ENCODE results near the gene OR6C3.

DNA sequence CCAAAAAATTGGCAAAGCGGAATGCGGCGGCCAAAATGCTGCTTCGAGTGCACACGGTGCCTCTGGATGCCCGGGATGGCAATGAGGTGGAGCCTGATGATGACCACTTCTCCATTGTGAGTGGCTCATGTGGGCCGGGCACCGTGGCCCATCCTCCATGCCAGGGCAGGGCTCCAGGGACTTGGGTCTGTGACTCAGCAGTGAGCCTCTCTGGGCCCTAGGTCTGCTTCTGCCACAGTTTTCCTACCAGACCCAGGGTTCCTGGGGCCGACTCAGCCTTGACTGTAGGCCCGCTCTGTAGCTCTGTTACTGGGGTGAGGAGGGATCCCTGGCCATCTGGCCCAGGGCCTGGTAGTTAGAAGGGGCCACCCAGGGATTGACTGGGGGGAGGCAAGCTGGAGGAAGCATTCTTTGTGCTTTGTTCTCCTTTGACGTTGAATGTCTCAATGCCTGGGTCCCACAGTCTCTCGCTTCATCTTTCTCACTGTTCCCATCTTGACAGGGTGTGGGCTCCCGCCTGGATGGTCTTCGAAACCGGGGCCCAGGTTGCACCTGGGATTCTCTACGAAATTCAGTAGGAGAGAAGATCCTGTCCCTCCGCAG, 2.0 kb downstream of the NPFF start:
- PRO-cap: no peak

DNA sequence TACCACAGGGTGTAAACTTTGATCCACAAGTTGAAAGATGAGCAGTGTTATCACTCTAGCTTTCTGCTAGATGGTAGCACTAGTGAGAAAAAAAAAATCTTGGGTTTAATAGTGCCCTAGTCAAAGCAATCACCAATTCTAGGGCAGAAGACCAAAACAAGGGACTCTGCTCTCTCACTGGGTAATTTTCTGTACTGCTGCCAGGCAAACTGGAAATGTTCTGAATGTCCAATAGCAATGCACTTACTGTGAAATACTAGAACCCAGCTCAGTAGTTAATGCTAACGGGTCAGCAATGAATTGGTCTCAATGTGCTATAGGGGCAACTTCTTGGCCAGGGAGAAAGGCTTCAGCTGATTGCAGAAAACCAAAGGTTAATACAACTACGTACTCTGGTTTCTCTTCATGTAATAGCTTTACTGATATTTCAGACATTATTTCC, 2.2 kb downstream of the ATF7 start:
- PRO-cap: no peak

DNA sequence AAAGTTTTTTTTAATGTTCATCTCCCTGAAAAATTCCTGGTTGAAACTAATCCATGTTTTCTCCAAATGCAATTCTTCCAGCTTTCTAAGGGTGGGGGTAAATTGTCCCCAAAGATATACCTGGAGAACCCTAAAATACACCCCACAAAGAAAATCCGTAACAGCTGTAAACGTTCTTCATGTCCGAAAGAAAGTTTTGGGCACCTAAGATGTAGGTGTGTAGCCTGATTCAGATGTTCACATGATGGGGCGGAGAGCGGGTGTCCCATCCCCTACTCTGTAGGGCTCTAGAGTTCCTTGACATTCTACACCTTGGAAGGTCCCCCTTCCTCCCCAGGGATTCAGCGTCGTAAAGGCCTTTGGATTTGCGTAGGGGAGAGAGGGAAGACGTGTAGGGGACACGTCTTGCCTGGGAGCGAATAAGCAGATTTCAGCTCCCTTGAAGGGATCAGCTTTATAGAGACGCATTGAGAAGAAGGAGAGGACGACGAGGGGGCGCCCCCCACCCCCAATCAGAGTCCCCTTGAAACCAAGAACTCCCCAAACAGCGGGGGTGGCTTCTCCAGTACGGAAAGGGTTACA, 457 bp downstream of the CALCOCO1 start:
- PRO-cap: unidirectional peak, plus-strand start at position 470 of the sequence

DNA sequence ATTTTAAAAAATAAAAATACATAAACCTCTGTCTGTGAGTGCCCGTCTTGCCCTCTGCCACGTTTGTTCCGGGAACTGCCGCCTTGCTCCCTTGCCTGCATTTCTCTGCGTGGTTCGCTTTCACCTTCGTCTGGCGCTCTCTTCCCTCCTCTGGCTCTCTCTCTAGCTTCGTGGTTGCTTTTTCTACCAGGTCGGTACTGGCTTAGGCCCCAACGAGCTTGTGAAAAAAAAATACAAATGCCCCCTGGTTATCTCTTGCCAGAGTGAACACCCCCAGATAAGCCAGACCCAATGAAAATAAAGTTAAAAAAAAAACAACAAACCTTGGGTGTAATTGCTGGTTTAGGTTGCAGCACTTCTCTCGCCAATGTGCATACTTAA, 9.0 kb upstream of the HOXC11 start:
- PRO-cap: unidirectional peak, minus-strand start at position 156 of the sequence

DNA sequence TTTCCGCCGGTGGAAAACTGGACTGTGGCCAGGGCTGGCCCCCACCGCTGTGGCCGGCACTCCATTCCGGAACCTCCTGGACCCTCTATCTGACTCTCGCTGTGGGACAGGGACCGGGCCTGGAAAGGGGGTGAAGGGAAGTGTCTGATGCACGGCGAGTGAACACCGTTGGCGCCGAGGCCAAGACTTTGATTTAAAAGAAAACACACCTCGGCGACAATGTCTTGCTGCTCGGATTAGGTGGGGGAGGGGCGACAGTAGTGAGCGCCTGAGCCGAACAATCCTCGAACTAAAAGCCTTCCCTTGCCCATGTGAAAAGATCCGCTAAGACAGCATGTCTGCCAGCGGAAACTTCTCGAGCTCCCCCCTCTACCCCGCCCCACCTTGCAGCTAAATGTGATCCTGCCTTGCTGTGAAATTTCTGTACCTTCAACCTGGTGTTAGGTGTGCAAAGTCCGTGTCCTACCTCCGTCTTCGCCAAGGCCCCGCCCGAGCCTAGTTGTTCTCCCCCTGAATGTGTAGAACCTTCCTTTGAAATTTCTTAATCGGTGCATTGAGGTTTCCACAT, 2.7 kb downstream of the HOXC11 start:
- PRO-cap: no peak

DNA sequence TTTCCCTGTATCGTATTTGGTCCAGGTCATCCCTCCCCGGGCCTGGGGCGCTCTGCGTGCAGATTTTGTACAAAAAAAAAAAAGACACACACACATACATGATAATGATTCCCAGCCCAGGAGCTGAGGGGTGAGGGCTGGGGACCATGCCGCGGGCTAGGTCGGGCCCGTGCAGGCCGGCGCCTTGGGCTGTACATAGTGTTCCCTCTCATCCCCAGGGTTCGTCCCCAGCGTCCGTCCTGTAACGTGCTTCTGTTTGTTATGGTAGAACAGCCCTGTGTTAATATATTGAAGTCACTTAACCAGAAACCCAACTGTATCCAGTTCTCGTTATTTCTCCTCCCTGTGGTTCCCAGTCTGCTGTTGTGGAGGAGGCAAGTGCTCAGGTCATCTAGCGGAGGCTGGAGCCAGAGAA, 3.1 kb downstream of the HOXC9 start:
- PRO-cap: no peak

GRCh38 chr12:54005169-54005897, 3.5 kb upstream of the HOXC8 start:
- PRO-cap: no peak

DNA sequence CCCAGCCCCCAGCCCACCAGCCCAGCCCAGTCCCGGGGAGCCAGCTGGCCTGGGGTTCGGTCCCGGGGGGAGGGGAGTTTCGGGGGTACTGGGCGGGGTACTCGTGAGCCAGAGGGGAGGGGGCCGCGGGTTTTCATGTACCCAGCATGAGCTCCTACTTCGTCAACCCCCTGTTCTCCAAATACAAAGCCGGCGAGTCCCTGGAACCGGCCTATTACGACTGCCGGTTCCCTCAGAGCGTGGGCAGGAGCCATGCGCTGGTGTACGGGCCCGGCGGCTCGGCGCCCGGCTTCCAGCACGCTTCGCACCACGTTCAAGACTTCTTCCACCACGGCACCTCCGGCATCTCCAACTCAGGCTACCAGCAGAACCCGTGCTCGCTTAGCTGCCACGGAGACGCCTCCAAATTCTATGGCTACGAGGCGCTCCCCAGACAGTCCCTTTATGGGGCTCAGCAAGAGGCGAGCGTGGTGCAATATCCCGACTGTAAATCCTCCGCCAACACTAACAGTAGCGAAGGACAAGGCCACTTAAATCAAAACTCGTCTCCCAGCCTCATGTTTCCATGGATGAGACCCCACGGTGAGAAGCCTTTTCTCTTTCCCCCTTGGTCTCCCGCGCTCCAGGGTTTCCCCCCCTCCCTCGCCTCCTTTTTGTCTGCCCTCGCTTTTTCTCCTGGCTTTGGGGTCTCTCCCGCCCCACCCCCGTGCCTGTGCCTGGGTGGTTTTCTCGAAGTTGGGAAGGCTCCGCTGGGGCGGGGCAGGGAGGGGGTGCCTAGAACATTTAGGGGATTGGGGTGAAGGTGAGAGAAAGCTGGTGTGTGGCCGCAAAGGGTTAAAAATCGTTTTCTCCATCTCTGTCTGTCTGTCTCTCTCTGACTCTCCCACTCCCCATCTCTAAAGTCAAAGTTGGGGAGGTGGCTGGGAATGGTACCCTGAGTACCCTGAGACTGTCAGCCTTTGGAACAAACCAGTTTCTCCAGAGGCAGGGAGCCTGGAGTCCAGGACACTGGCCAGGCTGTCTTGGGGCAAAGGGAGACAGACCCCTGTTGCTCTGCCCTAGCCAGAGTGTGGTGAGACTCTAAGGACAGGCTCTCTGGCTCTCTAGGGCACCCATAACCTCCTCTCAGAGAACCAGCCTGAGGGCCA, 728 bp downstream of the HOXC8 start:
- PRO-cap: no peak

- PRO-cap: no peak
These were observed 5.5 kb upstream of the HOXC6 start for GRCh38 chr12:54022633-54023289.

DNA sequence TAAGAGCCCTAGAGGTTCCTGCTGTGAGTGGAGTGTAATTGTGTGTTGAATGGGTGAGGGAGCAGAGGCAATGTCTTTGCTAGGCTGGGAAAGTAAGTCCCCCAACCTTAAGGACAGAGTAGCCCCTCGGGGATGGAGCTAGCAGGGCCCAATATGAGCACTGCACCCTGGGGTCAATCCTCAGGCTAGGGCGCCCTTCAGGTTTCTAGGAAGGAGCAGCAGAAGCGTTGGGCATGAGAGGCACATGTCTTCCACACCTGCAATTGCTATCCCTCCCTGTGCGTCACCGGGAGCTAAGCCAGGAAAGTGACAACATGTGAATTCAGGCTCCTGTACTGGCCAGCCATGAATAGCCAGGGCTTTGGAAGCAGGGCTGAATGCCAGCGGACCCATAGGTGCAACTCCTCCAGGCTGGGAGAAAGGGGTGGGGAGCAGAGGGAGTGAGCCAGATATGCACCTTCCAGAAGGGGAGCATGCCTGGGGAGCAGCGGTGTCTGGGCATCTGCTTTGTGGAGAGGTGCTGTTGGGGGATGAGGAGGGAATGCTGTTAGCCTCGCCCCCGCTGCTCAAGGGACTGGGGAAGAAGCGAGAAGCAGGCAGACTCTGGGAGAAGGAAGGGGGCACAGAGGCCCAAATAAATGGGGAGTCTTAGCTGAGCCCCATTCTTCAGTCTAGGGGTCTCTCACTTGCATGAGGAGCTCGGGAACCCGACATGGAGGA, 6.1 kb downstream of the HOXC5 start:
- PRO-cap: no peak

- PRO-cap: no peak
These were observed 1.5 kb upstream of the HOXC4 start for GRCh38 chr12:54051970-54052634.

DNA sequence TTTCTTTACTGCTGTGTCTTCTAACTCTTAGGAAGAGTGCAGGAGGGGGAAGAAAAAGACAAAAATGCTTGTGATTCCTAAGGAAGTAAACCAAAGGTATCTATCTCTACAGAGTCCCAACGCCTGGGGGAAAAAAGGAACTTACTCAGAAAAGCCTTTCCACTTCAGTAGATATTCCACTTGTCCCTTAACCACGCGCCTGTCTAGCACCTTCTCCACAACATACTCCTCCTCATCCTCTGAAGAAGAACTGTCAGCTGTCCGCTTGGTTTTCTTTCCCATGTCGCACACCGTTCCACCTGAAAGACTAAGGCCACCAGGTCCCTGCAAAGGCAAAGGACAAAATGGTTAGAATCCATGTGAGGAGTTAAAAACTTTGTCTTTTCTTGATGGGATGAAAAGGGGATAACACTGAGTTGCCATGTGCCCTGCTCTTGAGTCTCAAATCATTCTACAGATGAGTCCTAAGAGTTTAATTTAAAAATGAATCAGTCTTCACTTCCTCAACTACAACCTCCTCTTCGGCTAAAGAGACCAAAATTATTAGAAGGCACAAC, 22.5 kb downstream of the CBX5 start:
- PRO-cap: no peak

GRCh38 chr12:54306859-54307558, 6.2 kb upstream of the NFE2 start:
- PRO-cap: no peak

DNA sequence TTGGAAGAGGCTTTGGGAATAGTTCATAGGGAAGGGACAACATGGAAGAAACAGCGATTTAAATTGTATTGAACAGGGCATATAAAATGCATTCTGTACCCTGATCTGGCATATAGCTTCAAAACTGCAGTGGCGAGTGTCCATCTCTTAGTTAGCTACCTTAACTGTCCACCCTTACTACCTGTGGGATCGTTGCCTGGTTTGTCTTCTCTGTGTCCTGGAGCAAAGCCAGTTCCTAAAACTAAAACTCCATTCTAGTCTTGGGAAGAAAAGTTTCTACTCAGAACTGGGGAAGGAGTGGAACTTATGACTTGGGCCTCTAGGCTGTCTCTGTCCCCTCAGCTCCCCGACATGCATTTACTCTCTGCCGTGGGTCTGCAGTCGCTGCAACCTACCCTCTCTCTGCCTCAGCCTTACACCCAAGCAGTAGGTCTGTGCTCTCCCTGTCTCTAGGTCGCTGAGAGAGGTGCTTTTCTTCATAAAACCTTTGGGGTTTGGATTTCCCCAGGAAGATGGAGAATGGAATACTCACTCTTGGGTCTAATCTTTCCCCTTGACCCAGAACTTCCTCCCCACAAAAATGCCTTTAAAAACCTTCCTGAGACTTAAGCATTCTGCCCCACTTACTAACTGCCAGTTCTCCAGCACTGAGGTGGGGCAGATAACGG, 13.1 kb downstream of the GPR84 start:
- PRO-cap: no peak

GRCh38 chr12:54358672-54359288, 5.5 kb downstream of the GPR84 start:
- PRO-cap: bidirectional peak, plus-strand start at chr12:54359494, minus-strand start at chr12:54359184

DNA sequence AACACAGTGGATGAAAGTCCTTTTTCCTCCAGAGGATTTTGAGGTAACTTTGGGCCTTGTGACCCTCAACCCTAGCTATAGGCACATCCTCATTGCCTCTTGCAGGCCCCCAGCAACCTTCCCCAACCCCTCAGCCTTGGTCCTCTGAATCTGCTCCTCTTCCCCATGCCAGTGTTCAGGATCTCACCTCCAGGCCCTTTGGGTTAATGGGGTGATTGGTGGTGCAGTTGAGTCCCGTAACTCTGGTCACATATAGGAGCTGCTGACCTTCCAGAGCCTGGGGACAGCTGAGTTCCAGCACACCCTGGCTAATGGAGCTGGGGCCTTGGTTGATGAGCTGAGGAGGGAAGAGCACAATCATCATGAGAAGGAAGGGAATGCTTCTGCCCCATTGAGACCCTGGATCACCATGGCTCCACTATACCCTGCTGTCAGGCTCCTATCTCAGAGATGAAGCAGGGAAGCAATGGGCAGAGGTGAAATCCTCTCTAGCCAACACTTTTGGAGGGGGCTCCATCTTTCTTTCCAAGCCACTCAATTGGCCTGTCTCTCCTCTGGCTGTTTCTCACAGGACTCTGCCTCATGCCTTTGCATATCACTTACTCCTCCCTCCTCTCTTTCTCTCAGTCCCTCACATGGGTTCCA, 16.2 kb upstream of the ZNF385A start:
- PRO-cap: no peak

- PRO-cap: no peak
These were observed 9.0 kb upstream of the ITGA5 start for GRCh38 chr12:54427903-54428709.

DNA sequence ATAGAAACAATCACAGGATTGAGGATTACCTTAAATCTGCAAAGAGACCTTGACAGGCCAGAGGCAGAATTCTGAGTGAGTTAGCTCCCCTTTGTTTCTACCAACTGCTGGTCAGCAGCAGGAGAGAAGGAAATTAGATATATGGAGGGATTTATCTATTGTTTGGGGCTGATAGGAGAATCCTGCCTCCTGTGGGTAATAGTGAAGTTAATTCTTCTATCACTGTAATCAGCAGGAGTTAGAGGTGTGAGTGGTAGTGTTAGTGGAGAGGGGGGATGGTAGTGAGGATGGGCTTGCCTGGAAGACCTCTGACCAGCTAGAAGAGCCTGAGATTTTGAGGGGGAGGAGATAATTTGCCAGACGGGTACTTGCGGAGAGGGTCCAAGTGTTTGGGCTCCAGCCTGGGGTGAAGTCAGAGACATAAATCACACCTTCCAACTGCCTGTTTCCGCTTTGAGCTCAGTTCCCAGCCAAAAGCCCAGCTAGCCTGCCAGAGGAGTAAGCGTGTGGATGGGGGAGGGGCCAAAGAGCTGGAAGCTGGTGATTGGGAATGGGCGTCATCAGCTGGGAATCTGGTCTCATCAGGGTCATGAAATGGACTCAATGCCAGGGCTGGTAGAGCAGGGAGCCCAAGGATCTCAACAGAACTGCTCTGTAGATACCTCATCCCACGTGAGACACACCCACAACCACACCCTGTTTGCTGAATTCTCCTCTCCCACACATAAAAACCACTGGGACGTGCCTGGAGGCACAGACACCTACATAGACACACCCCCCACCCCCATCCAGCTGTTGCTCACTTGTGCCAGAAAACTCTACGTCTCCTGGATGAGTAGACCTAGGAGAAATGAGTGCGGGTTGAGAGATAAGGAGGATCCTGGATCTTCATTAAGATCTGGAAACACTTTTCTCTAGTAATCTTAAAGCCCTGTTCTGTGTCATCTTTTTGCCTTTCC, 13.1 kb upstream of the ITGA5 start:
- PRO-cap: no peak

GRCh38 chr12:55166773-55167515, 40.7 kb downstream of the OR9K2 start:
- PRO-cap: no peak

DNA sequence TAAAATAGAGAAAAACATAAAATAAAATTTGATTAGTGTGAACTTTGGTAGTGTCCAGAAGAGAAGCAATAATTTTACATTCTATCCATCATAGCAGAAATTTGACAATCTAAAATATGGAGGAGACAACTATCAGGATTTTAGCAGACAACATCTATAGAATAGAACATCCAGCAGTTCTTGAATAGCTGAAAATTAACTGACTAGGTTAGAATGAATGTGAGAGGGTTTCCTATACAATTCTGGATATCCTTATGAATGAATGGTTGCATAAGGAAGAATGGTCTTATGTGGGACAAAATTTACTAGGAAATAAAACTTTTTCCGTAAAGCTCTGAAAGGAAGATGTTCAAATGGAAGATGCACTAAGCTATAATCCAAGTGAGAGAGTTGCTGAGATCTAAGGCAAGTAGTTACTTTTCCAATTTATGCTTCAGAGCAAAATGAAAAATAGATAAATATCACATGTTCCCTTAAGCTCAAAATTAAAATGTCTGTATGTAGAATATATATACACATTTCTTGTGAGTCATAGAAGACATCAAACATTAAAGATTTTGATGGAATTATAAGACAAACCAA, at the start of gene OR6C3:
Gene OR6C3, plus strand, starts transcription at position 344 of the 582 bp plus-strand sequence.
- PRO-cap: no peak

Measured in penis (tissue), 1 donor.